Placental epithelial cell (primary cell): ENCODE measurements around a stretch of chr19.

DNA sequence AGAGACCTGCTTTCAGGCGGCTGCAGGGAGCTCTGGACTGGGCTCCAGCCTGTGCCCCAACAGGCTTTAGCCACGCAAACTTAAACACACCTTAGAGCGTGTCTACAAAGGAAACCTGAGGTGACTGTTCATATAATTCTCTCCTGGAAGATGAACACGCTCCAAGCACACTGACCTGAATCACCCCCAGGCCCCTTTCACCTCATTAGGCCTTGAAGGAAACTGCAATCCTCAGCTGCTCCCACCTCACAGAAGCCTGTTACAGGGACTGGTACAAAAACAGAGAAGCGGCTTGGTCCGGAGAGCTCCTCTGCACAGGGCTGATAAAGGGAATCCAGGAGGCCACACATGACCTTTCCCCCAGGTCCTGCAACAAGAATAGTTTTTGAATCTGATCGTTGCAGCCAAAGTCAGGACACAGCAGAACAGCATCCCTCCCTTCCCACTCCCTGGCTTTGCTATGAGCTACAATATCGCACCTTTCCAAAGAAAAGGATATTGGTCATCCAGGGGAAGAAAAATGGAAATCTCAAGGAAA is 666.8 kb downstream of the UQCRFS1 start:
- CAGE, long polyA plus RNA, result no peak

- CAGE, long polyA plus RNA, result no peak
These were observed 223.8 kb downstream of the UQCRFS1 start for GRCh38 chr19:28989088-28989546.

- CAGE, long polyA plus RNA, result no peak
These were observed 119.8 kb downstream of the UQCRFS1 start for GRCh38 chr19:29092946-29093830.

- CAGE, long polyA plus RNA, result no peak
These were observed 33.1 kb downstream of the CCNE1 start for GRCh38 chr19:29844623-29845509.

DNA sequence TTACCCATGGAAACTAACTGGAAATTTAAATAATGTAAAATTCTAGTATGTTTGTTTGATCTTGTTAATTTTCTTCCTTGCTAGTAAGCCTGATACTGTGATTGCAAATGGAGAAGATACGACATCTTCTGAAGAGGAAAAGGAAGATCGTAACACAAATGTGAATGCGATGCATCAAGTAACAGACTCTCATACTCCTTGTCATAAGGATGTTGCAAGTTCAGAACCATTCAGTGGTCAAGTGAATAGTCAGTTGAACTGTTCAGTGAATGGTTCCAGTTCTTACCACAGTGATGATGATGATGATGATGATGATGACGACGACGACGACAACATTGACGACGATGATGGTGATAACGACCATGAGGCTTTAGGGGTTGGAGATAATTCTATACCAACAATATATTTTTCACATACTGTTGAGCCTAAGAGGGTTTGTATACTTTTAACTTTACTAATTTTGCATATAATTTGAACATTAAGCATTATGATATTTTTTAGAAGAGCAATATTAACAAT is 66.9 kb downstream of the URI1 start:
- CAGE, long polyA plus RNA, result no peak

- CAGE, long polyA plus RNA, result no peak
These were observed 70.0 kb downstream of the URI1 start for GRCh38 chr19:30011936-30012488.

DNA sequence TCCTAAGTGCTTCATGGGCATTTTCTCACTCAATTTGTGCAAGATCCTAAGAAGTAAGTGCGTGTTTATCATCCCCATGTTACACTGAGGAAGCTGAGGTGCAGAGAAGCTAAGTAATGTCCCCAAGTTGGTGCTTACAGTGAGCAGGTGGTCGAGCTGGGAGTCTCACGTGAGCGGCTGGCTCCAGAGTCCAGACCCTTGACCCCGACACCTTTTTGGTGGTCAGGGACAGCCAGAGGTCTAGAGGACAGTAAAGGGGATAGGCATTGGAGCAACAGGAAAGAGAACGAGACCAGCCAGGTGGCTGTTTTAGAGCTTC is 185.4 kb downstream of the TSHZ3 start:
- CAGE, long polyA plus RNA, result no peak

DNA sequence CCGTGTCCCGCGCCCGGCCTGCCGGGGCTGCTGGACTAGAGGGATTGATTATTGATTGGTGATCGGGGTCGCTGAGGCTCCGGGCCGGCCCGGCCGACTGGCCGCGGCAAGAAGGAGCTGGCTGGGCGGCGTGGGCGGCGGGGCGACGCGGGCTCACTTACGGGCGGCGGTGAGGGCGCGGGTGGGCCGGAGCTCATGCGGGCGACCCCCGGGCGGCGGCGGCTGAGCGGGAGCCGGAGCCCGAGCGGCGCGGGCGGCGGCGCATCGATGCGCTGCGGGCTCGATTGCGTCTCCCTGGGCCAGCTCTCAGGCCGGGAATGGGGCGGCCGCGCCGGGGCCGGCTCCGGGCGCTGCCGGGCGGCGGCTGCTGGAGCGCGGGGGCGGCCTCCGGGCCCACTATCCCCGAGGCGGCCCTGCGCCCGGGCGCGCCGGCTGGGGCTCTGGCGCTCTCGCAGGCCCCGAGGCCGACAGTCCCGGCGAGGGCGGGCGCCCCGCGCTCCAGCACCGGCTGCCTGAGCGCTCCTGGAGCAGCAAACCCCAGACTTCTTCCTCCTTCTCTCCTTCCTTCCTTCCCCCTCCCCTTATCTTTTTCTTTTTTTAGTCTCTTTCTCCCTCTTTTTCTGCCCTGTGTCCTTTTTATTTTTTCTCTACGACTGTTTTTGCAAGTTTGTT is 1.5 kb upstream of the TSHZ3 start:
- CAGE, long polyA plus RNA, result no peak

GRCh38 chr19:31352497-31352975 is 3.3 kb upstream of the TSHZ3 start:
- CAGE, long polyA plus RNA, result no peak

- CAGE, long polyA plus RNA, result no peak
These were observed 248.5 kb upstream of the TSHZ3 start for GRCh38 chr19:31597710-31598072.

GRCh38 chr19:32091163-32091869 is 254.1 kb upstream of the ZNF507 start:
- CAGE, long polyA plus RNA, result no peak

DNA sequence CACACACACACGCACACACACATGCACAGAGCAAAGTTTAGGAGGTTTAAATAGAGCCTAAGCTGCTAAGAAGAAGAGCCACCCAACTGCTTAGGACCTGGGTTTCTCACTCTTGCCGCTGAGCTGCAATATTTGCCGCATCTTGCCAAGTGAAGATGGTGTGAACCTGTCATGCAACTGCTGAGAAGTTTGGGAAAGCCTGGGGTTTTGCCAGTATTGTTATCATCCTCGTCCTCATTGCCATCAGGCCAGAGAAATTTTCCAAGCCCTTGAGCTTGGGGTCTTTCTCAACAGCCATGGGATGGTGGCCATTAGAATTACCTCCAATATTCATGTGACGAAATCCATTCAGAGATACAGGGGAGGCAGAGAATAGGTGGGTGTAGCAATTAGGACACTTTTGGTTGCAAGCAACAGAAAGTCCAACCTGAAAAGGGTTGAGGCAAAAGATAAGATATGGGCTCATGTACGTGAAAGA is 75.3 kb upstream of the ZNF507 start:
- CAGE, long polyA plus RNA, result no peak

DNA sequence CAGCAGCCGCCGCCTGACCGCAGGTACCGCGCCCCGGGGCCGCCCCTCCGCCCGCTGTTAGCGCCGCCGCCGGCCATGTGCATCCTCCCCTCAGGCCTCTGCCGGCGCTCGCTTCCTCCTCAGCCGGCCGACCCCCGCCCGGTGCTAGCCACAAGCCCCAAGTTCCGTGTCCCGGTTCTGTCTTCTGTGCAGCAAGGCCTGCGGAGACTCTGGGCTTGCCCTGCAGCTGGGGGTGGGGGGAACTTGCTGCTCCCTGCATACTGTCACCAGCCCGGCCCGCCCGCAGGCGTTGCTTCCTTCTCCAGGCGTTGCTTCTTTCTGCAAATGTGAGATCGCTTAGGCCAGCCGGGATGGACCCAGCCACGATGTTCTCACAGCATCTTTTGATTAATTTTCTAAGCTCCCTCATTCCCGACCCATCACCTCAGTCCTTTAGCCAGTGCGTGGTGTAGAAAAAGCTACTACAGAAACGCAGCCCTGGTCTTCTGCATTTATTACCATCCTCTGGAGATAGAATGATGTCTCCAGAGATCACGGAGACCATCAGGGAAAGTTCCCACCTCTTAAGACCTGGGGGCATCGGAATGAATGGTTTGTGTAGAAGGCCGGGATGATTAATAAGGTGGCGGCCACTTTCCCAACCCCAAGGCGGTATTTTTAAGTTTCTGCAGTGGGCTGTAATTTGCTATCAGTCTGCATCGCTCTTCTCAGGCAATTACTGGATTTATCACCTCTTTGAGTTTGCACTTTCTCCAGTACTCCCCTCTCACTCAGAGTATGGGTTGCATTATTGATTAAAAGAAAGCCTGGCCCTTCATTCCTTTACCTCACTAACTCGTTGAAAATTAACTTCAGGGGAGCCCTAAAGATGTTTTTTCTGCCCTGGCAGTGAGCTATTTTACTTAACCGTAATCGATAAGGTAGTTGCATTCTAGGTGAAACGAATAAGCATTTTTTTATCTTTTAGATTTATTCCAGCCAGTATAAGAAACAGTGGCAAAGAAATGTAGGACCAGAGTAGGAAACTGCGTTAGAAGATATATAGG is 674 bp downstream of the ZNF507 start:
- CAGE, long polyA plus RNA, result no peak

DNA sequence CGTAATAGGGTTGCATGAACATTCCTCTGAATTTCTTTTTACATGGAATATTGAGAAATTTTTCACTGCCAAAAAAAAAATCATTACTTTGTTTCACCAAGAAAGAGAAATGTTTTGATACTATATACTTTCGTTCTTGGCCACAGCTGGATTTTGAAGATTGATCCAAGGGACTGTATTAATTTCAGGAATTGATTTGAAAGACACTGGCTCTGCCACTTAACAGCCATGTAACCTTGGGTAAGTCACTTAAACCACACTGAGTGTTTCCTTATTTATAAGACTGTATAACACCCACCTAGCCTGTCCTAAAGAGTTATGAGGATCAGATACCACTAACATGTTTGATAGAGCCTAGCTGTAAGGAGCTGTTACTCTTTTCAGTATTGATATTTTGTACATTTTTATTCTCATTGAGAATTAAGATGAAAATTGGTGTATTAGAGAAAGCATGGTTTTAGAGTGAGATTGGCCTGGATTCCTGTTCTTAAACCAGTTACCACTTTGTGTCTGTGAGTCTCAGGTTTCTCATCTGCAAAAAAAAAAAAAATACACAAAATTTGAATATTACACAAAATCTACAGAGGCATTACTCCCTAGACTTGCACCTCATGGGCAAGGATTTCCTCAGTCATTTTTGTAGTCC is 1.8 kb downstream of the ZNF507 start:
- CAGE, long polyA plus RNA, result no peak

GRCh38 chr19:32353350-32354418 is 8.3 kb downstream of the ZNF507 start:
- CAGE, long polyA plus RNA, result no peak

DNA sequence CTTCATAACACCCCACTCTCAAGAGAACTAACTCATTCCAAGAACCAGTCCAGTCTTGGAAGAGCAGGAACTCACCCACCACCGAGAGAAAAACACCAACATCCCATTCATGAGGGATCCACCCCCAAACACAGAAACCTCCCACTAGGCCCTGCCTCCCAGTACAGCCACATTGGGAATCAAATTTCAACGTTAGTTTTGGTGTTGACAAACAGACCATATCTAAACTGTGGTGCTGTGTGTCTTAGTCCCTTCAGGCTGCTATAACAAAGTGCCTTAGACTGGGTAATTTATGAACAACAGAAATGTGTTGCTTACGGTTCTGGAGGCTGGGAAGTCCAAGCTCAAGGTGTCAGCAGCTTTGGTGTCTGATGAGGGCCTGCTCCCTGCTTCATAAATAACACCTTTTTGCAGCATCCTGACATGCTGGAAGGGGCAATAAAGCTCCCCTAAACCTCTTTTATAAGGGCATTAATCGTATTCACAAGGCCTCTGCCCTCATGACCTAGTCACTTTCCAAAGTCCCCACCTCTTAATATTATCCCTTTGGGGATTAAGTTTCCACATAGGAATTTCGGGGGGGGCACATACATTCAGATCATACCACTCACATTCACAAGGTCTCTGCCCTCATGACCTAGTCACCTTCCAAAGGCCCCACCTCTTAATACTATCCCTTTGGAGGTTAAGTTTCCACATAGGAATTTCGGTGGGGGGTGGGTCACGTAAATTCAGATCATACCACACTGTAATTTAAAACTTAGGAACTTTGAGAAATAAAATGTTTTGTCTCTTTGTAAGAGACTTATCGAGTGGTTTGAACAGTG is 27.4 kb downstream of the ZNF507 start:
- CAGE, long polyA plus RNA, result no peak

DNA sequence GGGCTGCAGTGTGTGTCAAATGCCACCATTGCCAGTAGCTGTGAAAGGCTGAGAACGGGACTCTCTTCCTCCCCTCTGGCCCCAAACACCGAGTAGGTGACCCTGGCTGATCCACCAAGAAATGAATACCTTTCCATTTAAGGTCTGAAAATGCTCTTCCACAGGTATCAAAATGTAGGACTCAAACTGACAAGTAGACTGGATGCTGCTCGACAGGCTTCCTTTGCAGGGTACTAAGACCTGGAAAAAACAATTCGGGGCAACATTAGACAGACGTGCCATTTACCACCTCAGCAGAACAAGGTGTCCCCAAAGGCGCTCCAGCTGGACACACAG is 25.5 kb downstream of the ANKRD27 start:
- CAGE, long polyA plus RNA, result no peak

DNA sequence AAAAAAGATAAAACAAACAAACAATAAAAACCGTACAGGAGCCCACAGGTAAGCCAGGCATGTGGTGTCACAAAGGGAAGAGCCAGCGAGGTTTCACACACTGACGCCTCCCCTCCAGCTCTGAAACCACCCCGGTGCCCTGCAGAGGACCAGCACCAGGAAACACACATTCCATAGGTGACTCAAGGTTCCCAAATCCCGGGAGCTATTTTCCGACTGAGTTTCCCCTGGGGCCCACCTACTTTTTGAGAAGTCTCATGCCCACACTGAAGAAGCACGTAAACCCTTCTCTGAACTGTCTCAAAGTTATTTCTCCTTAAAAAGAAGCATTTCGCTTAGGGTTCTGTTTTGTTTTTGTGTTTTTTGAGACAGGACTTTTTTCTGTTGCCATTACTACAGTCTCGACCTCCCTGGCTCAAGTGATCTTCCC is 40.2 kb downstream of the RHPN2 start:
- CAGE, long polyA plus RNA, result no peak

DNA sequence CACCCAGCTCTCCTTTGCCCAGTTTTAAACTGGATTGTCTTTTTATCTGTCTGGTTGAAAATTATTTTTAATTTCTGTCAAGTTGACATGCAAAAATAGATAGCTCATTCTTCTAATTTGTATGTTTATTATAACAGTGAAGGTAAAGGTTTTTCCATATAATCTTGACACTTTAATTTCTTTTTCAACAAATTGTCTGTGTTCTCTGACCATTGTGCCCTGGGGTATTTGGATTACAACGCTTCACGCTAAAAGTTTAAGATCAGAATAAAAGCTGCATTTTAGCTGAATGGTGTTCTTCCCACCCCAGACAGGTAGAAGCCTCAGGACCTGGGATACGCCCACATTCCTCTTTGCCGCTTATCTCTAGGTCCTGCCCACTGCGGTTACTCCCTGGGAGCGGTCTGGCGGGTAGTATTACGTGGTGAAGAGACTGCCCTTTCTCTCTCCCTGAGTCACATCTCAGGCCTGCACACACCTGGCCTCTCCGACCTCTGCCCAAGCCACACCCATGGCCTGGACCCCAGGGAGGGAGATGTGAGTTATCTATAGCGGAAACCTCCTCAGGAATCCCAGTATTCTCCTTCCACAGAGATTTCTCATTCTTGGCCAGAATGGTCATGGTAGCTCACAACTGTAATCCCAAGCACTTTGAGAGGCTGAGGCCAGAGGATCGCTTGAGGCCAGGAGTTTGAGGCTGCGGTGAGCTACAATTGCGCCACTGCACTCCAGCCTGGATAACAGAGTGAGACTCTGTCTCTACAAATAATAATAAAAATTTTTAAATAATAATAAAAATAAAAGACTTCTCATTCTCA is 17.3 kb downstream of the RHPN2 start:
- CAGE, long polyA plus RNA, result no peak

- CAGE, long polyA plus RNA, result no peak
These were observed 9.7 kb upstream of the SLC7A10 start for GRCh38 chr19:33235338-33235680.